Melanocyte of skin (primary cell): ENCODE measurements around the genes OPHN1, RAB41 and GJB1.

GRCh38 chrX:65926136-65927112 is 113.5 kb downstream of the VSIG4 start:
- CAGE, long polyA plus RNA, 2 experiments, result no peak in any of the 2 experiments

DNA sequence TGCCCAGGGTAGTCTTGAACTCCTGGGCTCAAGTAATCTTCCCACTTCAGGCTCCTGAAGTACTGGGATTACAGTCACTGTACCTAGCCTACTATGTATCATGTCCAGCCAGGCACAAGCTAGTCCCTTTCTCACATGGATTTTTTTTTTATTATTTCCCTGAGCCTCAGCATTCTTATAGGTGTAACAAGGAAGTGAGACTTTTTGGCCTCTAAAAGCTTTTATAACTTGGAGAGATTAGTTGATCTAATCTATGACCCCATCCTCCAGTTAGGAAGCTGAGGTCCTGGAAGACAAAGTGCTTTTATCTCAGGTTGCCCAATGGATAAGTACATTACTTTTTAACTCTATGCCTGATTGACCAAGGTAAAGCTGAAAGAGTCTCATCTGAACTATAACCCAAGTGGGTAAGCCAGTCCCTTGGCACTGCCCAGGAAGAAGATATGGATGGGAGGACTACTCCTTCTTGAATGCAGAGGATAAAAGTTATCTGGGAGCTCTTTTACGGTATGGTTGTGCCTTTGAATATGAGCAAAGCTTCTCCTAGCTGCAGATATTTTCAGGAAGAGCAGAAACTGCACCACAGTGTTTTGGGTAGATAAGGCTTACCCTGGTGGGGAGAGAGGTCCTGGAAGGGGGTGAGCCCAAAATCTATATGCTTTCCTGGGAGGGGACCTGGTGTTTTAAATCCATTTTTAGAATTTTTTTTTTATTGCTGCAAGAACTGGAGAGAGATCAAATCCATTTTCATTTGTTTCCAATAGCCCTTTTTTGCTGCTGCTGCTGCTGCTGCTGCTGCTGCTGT is 40.2 kb downstream of the VSIG4 start:
- CAGE, long polyA plus RNA, 2 experiments, result no peak in any of the 2 experiments

DNA sequence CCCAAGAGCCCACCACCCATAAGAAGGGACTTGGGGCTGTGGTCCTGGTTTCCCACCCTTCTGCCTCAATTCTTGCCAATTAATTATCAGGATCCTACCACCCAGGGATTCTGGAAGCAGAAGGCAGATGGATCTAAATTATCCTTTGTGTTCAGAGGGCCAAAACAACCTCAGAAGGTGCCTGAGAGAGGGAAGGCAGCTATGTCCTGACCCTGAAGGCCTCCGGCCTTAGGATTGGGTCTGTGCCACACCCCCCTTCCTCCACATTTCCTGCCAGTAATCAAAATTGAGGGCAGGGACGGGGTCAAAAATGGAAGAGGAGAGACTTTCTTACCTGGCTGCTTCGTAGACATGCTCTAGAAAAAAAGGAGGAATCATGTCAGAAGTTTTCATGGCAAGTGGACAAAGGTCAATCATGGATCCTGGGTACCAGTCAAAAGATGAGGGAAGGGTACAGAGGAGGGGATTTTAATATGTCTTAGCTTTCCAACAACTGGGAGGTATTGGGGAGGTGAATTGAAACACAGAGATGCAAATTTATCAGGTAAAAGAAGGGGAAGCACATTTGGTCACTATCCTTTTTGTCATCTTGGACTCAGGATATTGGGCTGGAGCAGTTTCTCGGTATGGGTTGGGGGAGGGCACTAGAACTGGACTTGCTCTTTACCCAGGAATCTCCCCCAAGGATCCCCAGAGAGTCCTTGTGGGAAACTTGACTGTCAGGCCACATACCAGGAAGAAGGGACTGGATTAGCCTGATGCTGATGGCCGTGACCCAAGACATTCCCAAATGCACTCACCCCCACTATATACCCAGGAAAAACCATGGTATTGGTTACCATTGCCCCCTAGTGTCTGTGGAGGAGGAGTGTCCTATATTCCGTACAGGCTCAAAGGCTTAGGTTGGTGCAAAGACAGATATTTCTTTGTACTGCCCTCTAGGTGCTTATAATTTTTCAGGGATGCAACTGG is 17.1 kb downstream of the VSIG4 start:
- CAGE, long polyA plus RNA, 2 experiments, result no peak in any of the 2 experiments

- CAGE, long polyA plus RNA, 2 experiments, result no peak in any of the 2 experiments
These were observed at the start of gene OPHN1 for GRCh38 chrX:68433266-68434280. OPHN1 (minus strand) TSS chrX:68433495.

GRCh38 chrX:68488553-68488871 is 10.3 kb upstream of the YIPF6 start:
- CAGE, long polyA plus RNA, 2 experiments, result no peak in any of the 2 experiments

GRCh38 chrX:68499555-68499929 is 691 bp downstream of the YIPF6 start:
- CAGE, long polyA plus RNA, 2 experiments, result no peak in any of the 2 experiments

GRCh38 chrX:68686479-68687196 is 39.2 kb downstream of the STARD8 start:
- CAGE, long polyA plus RNA, 2 experiments, result no peak in any of the 2 experiments

GRCh38 chrX:68698896-68699391 is 51.5 kb downstream of the STARD8 start:
- CAGE, long polyA plus RNA, 2 experiments, result no peak in any of the 2 experiments

- CAGE, long polyA plus RNA, 2 experiments, result no peak in any of the 2 experiments
These were observed 61.5 kb downstream of the STARD8 start for GRCh38 chrX:68708818-68709419.

DNA sequence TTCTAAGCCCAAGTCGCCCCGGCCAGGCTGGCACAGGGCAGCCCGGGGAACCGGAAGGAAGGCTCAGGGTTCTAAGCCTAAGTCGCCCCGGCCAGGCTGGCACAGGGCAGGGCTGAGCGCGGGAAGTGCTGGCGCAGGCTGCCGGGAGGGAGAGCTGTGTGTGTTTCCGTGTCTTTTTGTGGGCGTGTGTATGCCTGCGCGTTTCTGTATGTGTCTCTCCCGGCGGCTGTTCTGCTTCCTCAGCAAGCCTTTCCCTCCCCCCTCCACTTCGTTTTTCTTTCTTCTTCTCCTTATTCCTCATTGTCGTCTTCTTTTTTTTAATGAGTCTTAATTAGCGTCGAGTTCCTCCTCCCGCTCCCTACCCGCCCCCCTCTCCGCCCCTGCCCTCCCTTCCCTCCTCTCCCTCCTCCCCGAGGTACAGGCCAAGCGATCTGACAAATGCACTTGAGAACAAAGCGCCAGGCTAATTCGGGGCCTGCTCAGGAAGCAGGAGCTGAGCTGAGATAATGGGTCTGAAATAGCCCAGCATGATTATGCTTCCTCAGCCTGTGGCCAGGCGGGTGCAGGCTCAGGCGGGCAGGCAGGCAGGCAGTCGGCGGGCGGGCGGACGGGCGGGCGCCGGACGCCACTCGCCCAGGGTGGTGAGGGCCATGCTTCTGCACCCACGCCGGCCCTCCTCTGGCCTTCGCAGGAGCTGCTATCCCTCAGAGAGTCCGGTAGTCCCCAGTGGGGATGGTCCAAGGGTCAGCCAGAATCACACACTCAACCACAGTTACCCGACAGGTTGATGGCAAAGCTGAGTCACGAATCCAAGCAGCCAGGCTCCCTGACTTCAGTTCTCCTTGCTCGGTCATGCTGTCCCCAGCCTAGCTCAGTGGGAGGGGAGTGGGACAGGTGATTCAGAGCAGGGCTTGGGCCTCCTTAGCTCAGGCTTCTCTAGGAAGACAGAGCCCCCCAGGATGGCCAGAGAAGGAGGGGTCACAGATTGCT is 66.1 kb downstream of the EFNB1 start:
- CAGE, long polyA plus RNA, 2 experiments, result no peak in any of the 2 experiments

DNA sequence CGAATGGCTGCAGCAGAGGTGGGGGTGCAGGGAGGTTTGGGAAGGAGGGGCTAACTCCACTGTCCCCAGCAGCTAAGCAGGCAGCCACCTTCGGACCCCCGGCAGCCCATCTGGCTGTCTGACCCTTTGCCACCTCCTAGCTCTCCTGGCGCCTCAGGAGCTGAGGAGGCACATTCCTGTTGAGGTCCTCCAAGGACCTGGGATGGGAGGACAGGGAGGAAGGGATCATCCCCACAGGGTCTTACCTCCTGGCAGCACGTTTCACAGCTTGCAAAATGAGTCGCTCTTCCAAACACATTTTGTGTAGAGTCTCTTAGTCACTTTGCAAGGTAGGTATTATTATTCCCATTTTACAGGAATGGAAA is 68.9 kb downstream of the EFNB1 start:
- CAGE, long polyA plus RNA, 2 experiments, result no peak in any of the 2 experiments

GRCh38 chrX:69533461-69533962 is 29.4 kb downstream of the NALF2 start:
- CAGE, long polyA plus RNA, 2 experiments, result no peak in any of the 2 experiments

GRCh38 chrX:69555871-69557024 is 52.1 kb downstream of the NALF2 start:
- CAGE, long polyA plus RNA, 2 experiments, result no peak in any of the 2 experiments

GRCh38 chrX:70281951-70282450 is at the start of gene RAB41:
RAB41 (plus strand) TSS chrX:70282172.
- CAGE, long polyA plus RNA, 2 experiments, result no peak in any of the 2 experiments

DNA sequence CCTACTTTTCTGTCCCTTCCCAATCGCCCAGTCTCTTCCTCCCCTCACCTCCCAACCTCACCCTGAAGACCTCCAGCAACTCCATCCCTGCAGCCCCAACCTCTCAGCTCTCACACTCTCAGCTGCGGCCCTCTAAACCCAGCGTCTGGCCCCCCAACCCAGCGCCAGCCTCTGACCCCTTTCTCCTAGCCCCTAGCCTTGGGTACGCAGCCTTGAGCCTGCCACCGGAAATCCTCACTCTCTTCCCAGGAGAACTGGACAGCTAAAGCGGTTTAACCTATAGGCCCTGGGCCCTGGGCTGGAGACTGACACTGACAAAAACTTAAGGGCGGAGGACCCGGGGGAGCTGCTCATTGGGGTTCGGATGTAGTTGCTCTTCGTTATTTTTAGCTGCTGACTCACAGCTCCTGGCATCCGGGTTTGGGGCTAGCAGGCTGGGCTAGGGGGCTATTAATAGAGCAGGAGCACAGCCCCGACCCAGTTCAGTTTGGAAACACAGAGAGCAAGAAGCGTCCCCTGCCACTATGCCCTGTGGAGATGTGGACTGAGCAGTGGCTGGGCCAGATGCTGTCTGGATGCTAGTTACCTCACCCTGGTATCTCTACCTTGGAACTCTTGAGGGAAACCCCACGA is 9.5 kb upstream of the DLG3 start:
- CAGE, long polyA plus RNA, 2 experiments, result no peak in any of the 2 experiments

DNA sequence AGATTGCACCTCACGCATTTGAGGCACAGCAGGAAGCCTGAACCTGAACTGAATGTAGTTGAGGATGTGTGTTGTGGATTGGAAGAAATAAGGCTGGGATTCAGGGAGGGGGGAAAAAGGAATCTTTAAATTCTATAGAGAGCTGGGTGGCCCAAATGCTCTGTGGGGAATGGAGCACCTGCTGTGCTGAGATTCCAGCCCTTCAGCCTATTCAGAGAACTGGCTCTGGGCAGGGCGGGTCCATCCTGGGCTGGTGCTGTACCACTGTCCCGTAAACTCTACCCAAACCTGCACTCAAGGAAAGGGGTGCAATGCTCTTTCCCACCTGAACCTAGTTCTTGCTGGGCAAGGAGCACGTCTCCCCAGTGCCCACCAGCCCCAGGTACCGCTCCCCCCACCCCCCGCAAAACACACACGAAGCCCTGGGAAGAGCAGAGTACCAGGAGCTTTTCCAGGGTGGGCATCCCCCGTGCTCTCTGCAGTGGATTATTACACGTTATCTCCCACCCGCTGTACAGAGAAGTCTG is 4.2 kb downstream of the FOXO4 start:
- CAGE, long polyA plus RNA, 2 experiments, result no peak in any of the 2 experiments

DNA sequence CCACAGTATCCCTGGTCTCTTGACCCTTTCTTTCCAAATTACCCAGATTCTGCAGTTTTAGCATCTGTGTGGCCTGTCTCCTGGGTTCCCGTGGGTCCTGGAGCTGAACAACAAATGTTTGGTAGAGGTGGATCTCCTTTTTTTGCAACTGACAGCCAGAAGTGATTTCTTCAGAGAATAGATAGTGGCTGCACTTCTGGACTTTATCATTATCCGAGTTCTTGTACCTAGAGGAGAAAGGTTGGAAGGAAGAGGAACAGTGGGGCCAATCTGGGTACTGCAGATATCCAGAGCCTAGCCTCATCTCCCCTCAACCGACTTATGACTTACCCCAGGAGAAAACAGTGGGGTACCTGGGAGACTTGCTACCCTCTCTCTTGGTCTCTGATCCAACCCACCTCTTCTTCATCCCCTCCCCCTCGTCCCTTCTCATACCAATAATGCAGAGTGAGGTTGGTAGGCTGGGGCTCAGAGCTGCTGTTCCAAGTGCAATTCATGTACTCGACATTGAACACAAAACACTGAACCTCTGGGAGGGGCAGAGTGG is 842 bp downstream of the IL2RG start:
- CAGE, long polyA plus RNA, 2 experiments, result no peak in any of the 2 experiments

GRCh38 chrX:71222840-71223478 is at the start of gene GJB1:
GJB1 (plus strand) TSS chrX:71223224.
- CAGE, long polyA plus RNA, 2 experiments, result no peak in any of the 2 experiments

DNA sequence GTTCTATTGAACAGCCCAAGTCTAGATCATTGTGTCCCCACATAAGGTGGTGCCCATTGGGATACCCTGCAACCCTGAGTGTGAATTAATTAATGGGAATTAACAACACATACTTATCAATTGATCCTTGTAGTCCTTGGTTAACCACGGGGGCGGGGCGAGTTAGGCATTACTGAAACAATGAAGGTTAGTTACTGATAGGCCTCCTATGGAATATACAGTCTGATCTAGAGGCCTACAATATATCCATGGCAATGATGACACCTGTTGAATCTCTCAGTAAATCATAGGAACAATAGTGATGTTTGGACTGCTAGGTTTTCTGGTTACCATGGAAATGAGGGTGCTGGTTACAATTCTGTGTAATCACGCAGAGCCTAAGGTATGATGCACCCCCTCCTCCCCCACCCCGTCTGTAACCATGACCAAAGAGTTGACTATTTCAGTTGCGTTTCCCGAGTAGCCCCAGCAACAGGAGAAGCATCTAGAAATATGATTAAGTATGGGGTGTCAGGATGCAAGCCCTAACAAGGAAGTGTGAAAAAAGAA is 801 bp upstream of the NONO start:
- CAGE, long polyA plus RNA, 2 experiments, result no peak in any of the 2 experiments

DNA sequence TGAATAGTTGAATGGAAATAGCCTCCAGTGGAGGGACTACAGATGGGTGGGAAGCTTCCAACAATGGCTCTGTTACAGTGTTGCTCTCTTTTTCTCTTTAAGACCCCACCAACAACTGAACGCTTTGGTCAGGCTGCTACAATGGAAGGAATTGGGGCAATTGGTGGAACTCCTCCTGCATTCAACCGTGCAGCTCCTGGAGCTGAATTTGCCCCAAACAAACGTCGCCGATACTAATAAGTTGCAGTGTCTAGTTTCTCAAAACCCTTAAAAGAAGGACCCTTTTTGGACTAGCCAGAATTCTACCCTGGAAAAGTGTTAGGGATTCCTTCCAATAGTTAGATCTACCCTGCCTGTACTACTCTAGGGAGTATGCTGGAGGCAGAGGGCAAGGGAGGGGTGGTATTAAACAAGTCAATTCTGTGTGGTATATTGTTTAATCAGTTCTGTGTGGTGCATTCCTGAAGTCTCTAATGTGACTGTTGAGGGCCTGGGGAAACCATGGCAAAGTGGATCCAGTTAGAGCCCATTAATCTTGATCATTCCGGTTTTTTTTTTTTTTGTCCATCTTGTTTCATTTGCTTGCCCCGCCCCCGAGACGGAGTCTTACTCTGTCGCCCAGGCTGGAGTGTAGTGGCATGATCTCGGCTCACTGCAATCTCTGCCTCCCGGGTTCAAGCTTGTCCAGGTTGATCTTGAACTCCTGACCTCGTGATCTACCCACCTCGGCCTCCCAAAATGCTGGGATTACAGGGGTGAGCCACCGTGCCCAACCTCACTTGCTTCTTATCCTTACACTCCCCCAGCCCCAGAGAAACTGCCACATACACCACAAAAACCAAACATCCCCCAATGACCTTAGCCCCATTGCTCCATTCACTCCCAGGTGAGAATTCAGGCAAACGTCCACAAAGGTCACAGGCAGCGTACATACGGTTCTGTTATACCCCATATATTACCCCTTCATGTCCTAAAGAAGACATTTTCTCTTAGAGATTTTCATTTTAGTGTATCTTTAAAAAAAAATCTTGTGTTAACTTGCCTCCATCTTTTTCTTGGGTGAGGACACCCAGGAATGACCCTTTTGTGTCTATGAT is 1.4 kb upstream of the ITGB1BP2 start:
- CAGE, long polyA plus RNA, 2 experiments, result no peak in any of the 2 experiments